Metanephros (tissue), 2 donors: ENCODE data around the genes CYP26B1, SFXN5, CCT7 and TPRKB.

GRCh38 chr2:72146824-72148097 is at the start of gene CYP26B1:
TSS of gene CYP26B1 (minus strand) at chr2:72147862.
- RAMPAGE, long total RNA = no peak

GRCh38 chr2:72435007-72435730 is 287.5 kb upstream of the CYP26B1 start:
- RAMPAGE, long total RNA = no peak

GRCh38 chr2:72781585-72781941 is 44.3 kb downstream of the EXOC6B start:
- RAMPAGE, long total RNA = no peak

GRCh38 chr2:72895561-72896326 is 8.5 kb downstream of the SPR start:
- RAMPAGE, long total RNA = no peak

DNA sequence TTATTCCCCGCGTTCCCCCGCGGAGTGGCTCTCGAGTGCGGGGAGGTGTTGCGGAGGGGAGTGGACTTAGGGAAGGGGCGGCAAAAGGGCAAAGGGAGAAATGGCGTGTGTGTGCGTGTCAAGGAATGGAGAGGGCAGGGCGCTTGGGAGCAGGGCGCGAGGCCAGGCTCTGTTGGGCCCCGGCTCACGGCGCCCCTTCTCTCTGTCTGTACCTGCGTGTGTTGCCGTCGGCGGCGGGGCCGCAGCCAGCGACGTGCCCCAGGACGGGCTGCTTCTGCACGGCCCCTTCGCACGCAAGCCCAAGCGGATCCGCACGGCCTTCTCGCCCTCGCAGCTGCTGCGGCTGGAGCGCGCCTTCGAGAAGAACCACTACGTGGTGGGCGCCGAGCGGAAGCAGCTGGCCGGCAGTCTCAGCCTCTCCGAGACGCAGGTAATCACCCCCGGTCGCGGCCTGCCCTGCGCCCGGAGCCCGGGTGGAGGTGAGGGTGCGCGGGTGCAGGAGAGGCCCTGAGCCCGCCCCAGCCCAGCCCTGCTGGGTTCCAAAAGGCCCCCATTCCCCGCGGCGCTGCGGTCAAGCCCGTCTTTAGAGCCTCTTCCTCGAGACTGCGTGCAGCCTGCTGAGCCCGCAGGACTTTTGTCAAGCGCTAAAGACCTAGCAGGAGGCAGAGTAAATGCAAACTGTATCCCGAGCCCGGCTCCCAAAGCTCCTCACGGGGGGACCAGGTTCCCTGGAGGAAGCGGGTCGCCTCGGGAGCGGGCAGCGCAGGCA is 6.9 kb downstream of the EMX1 start:
- RAMPAGE, long total RNA = no peak

- RAMPAGE, long total RNA = no peak
These were observed 36.5 kb downstream of the EMX1 start for GRCh38 chr2:72953852-72954279.

DNA sequence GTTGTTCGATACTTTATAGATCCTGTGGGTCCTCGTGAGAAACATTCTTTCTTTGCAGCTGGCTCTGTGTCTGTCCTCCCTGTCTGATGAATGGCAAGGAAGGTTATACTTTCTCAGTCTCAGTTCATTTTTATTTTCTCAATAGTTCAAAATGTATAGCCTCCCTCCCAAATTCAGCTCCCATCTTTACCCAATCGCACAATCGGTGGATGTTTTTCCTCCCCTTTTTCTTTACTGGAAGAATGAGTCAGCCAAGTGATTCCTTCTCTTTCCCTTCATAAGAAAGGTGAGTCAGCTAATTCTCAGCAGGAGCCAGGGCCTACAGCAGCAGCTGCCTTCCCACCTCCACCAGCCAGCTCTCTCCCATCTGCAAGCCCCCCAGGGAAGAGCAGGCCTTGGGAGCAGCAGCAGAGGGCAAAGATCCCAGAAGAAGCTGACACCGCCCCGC is 7.7 kb downstream of the SFXN5 start:
- RAMPAGE, long total RNA = no peak

GRCh38 chr2:73071408-73071578 is 219 bp downstream of the SFXN5 start:
- RAMPAGE, long total RNA = no peak

DNA sequence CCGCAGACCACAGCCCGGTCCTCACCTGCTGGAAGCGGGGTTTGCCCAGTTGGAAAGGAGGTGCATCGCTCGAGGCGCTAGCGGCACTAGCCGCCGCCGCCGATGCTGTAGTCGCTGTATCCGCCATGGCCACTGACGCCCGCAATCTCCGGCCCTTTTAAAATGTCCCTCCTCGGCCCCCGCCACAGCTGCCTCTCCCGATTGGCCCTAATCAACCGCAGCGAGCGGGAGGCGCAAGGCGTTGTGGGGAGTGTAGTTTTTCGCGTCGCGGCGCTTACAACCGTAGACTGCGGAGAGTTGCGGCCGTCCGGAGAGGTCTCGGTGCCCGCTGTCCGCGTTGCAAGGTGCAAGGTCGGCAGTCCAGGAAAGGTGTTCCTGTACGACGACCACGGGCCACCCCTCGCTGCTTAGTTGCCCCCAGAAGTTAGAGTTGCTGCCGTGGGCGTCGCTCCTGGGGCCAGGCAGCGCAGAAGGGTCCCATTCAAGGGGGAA is at the start of gene SFXN5:
Gene SFXN5 (minus strand): TSS at position 134 of the 492 bp plus-strand sequence.
- RAMPAGE, long total RNA = no peak

GRCh38 chr2:73072071-73072629 is 638 bp upstream of the SFXN5 start:
- RAMPAGE, long total RNA = no peak

DNA sequence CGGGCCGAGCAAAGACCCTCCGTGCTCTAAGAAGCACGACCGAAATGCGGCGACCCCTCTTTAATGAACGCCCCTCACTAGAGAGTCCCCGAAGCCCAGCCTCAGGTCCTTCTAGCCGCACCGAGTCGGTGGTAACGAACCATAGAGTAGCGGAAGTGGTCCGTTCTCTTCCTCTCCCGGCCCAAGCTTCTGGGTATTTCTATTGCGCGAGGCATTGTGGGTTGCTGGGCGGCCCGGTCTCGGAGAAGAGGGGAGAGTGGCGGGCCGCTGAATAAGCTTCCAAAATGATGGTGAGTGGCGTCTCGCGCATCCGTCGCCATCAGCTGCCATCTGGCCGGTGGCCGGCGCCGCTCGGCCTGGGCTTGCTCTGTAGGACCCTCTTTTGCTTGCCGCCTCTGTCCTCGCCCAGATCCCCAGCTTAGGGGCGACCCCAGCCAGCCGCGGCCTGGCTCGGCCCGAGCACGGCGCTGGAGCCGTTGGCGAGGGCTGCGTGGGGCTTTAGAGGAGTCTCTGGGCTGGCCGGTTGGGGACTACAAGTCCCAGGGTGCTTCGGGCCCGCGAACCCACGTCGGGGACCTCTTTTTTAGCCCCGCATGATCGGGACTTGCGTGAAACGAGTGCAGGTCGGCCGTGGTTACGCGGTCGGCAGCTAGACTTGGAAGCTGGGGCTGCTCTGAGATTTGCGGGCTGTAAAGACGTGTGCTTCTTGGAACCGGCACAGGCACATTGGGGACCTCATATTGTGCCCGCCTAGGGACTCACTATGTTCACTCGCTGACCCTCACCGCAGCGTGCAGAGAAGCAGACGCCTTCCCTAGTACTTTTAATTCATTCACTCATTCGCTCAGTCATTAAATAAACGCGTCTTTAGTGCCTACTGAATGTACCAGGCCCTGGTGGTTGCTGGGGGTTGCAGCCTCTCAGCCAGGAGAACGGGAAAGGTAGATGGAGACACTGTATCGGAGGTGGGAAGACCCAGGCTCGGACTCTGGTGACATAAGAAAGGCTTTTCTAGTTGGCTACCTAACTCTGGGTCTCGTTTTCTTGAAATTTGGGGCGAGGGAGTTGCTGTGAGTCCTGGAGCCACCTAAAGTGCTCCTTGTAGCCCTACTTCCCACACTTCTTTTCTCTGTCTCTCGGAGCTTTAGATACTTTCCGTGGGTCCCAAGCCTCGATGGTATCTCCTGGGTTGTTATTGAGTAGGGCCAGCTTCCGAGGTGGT is at the start of gene CCT7:
Gene CCT7 (plus strand): TSS at position 214 of the 1,222 bp plus-strand sequence.
- RAMPAGE, long total RNA = no peak

DNA sequence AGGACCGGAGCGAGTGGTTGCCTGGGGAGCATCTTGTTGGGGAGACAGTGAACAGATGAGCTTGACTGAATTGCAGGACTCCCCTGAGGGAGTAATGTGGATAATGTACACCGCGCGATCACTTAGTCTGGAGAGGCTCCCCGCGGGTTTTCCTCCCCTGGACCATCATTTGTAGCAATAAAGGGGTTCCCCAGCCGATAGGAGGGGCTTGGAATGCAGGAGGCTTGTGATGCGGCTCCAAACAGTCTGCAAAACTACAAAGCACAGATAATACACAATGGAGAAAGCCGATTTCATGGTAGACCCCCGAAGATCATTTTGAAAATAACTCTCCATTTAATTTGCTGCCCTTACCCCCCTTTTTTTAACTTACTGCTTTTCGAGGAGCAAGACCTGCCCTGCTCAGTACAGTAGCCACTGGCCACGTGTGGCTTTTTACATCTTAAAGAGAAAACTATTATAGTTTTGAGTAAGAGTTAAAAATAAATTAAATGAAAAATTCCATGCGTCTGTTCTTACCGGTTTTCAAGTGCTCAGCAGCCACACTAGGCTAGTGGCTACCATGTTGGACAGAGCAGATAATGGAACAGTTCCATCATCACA is 987 bp downstream of the ALMS1 start:
- RAMPAGE, long total RNA = no peak

GRCh38 chr2:73736586-73737798 is at the start of gene TPRKB:
TSS of gene TPRKB (minus strand) at chr2:73737345.
- RAMPAGE, long total RNA = no peak

- RAMPAGE, long total RNA = no peak
These were observed 2.1 kb downstream of the STAMBP start for GRCh38 chr2:73830641-73831383.

- RAMPAGE, long total RNA = no peak
These were observed 10.0 kb downstream of the STAMBP start for GRCh38 chr2:73838744-73839193.

DNA sequence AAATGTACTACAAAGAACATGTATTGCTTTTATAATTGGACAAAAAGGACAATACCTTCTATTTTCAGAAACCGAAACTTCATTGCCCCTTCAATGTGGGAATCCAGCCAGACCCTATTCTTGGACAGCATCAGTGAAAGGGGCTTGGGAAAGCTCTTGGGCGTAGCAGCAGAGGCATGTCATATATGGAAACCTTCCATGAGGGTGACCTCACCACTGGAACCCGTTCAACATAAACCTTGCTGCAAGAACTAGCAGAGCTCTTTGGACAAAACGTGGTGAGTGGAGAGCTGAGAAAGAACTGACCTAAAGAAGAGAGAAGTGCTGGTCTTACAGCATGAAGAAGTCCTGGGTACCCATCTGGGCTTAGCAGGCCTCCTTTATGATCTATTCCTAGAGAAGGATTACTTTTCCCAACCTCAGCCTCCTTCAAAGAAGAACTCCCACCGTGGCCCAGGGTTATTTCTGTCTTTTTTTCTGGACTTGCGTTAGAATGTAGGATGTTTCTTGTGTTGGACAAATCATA is 22.7 kb upstream of the ACTG2 start:
- RAMPAGE, long total RNA = no peak

DNA sequence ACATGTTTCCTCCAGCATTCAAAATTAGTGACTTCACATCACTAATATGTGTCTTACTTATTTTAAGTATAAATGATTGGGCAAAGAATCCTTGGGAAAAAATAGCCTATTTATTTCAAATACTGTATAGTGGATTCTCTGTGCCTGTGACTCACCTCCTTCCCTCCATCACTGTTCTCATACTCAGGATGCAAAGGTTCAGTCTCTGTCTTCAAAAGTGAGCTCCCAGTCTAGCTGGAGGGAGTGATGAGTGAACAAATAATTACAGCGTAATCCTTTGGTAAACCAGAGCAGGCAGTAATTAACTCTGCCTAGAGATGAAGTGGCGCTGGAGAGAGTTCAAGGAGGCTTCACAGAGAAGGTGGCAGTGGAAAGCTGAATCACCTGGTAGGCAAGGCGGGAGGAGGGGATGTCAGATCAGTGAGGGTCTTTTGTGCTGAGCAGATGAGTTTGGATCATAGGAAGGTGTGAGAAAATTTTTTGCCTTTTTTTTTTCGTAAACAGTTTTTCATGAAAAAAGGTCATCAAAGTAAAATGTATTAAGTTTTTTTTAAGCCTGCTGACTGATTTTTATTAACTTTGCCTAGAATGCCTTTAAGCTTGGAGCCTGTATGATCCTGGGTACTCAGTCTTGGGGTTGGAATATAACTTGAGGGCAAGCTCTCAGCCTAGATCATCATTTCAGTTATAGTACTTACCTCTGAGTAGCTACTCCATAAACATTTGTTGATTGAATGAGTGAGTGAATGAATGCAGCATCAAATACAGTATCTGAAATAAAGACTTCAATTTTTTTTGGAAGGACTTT is 6.6 kb downstream of the DGUOK start:
- RAMPAGE, long total RNA = no peak

- RAMPAGE, long total RNA = no peak
These were observed 61.9 kb downstream of the TET3 start for GRCh38 chr2:74046474-74047130.

DNA sequence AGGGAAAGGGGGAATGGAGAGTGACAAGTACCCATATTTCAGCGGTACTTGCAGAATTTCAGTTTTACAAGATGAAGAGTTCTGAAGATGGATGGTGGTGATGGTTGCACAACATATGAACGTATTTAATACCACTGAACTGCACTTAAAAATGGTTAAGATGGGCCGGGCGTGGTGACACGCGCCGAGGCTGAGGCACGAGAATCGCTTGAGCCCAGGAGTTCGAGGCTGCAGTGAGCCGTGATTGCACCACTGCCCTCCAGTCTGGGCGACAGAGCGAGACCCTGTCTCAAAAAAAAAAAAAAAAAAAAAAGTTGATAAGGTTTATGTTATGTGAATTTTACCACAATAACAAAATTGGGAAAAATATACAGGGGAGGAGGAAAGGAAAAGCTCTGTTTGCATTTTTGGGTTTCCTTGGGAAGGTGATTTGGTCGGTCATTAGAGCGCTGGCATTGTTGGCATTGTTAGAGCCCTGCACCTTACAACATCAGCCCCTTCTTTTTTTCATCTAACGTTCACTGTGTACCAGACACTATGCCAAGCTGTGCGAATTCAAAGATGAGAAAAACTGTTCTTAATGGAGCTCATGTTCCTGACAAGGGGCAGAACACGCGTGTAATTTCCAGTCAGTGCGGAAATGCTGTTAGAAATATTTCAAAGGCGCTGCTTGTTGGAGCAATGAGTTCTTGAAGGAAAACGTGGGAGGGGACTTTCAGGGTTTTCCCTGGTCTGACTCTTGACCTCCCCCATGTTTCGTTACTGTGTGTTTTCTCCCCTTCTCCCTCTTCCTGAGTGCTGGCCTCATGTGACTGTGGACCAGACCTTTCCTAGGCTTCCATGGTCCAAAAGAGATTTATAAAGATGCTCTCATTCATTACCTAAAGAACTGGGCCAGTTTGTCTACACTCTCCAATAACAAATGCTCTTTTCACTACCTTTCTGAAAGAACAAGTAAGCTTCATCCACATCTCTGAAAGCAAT is 1.3 kb downstream of the MTHFD2 start:
- RAMPAGE, long total RNA = no peak

GRCh38 chr2:74369855-74370879 is 9.9 kb downstream of the DCTN1 start:
- RAMPAGE, long total RNA = no peak